SJSA1 (cell line): ENCODE results near the gene RNASEH2A.

DNA sequence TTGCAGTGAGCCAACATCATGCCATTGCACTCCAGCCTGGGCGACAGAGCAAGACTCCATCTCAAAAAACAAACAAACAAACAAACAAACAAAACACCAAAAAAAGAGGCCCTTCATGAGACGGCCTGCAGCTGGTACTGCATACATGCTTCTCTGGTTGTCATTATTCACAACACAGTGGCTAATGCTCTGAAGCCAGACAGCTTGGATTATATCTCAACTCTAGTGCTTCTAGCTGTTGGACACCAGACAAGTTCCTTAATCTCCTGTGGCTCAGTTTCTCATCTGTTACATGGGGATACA, 3.3 kb upstream of the JUNB start:
- RAMPAGE, long total RNA = no peak

GRCh38 chr19:12789774-12790637, 1.3 kb upstream of the JUNB start:
- RAMPAGE, long total RNA = no peak

GRCh38 chr19:12806324-12807261, at the start of gene RNASEH2A:
RNASEH2A (plus strand) TSS chr19:12806584.
- RAMPAGE, long total RNA = start-site peak on the plus strand at chr19:12806563-12806649, 158 and 16 reads in 2 replicates

- RAMPAGE, long total RNA = no peak
Observed at GRCh38 chr19:12840233-12841052, 2.1 kb downstream of the MAST1 start.

DNA sequence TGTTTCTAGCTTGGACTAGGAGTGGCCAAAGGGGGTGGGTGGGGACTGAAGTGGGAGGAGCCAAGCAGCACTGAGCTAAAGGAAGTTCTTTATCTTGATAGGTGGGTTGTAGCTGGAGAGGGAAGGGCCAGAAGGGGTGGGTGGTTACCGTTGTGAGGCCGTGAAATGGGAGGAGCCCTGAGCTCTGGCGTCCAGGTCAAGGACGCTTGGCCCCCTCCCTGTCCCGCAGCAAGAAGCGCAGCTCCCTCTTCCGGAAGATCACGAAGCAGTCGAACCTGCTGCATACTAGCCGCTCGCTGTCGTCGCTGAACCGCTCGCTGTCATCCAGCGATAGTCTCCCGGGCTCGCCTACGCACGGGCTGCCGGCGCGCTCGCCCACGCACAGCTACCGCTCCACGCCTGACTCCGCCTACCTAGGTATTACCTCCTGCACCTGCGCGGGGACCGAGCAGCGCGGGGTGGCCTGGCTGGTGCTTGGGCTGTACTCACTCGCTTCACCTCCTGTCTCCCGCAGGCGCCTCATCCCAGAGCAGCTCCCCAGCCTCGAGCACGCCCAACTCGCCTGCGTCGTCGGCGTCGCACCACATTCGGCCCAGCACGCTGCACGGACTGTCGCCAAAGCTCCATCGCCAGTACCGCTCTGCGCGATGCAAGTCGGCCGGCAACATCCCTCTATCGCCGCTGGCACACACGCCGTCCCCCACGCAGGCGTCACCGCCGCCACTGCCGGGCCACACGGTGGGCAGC, 8.0 kb downstream of the DNASE2 start:
- RAMPAGE, long total RNA = no peak

GRCh38 chr19:12897586-12897937, 6.6 kb downstream of the GCDH start:
- RAMPAGE, long total RNA = no peak

DNA sequence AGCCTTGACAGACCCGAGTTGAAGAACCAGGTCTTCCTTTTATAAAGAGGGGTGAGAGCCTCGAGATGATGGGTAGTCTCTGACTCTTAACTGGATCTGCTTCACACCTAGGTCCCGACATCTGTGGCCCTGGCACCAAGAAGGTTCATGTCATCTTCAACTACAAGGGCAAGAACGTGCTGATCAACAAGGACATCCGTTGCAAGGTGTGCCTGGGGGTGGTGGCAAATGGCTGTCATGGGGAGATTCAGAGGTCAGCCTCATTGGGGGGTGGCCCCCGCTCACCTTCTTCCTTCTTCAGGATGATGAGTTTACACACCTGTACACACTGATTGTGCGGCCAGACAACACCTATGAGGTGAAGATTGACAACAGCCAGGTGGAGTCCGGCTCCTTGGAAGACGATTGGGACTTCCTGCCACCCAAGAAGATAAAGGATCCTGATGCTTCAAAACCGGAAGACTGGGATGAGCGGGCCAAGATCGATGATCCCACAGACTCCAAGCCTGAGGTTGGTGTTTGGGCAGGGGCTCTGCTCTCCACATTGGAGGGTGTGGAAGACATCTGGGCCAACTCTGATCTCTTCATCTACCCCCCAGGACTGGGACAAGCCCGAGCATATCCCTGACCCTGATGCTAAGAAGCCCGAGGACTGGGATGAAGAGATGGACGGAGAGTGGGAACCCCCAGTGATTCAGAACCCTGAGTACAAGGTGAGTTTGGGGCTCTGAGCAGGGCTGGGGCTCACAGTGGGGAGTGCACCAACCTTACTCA, 1.7 kb downstream of the CALR start:
- RAMPAGE, long total RNA = no peak

GRCh38 chr19:12975035-12975337, 5.6 kb downstream of the DAND5 start:
- RAMPAGE, long total RNA = no peak

GRCh38 chr19:12985680-12986268, 9.5 kb upstream of the NFIX start:
- RAMPAGE, long total RNA = no peak

- RAMPAGE, long total RNA = no peak
Observed at GRCh38 chr19:13034668-13034878, 39.3 kb downstream of the NFIX start.

GRCh38 chr19:13043783-13044413, 48.6 kb downstream of the NFIX start:
- RAMPAGE, long total RNA = no peak

- RAMPAGE, long total RNA = no peak
Observed at GRCh38 chr19:13052733-13053583, 49.7 kb downstream of the LYL1 start.

- RAMPAGE, long total RNA = no peak
Observed at GRCh38 chr19:13118661-13119362, 748 bp downstream of the NACC1 start.

GRCh38 chr19:13150996-13151876, 1.0 kb downstream of the IER2 start:
- RAMPAGE, long total RNA = no peak

DNA sequence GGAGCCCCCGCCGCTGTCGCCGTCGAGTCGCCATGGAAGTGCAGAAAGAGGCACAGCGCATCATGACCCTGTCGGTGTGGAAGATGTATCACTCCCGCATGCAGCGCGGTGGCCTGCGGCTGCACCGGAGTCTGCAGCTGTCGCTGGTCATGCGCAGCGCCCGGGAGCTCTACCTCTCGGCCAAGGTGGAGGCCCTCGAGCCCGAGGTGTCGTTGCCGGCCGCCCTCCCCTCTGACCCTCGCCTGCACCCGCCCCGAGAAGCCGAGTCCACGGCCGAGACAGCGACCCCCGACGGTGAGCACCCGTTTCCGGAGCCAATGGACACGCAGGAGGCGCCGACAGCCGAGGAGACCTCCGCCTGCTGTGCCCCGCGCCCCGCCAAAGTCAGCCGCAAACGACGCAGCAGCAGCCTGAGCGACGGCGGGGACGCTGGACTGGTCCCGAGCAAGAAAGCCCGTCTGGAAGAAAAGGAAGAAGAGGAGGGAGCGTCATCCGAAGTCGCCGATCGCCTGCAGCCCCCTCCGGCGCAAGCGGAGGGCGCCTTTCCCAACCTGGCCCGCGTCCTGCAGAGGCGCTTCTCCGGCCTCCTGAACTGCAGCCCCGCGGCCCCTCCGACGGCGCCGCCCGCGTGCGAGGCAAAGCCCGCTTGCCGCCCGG, 3.1 kb downstream of the IER2 start:
- RAMPAGE, long total RNA = no peak

DNA sequence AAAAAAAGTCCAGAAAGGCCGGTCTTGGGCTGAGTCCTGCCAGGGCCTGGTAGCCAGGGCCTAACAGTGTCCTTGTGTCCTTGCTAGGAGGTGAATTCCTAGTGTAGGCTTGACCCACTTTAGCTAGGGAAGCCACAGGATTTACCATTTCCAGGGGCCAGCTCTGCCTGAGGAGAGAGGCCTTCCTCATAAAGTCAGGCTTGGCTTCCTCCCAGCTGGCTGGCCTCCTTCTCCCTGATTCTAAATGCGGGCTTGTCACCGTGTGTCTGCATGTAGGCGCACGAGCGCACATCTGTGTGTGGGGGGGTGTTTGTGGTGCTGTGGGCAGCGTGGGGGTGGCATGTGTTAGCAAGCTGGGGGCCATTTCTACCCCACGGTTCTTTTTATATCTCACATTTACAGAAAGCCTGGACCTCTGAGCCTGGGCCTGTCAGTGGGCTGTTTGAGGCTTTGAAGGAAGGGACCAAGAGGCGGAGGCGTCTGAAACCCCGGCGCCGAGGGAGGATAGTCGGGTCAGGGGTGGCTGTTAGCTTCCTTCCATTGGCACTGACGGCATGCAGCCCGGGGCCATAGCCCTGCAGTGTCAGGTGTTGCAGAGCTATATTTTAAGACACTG, 31.7 kb downstream of the IER2 start:
- RAMPAGE, long total RNA = no peak

DNA sequence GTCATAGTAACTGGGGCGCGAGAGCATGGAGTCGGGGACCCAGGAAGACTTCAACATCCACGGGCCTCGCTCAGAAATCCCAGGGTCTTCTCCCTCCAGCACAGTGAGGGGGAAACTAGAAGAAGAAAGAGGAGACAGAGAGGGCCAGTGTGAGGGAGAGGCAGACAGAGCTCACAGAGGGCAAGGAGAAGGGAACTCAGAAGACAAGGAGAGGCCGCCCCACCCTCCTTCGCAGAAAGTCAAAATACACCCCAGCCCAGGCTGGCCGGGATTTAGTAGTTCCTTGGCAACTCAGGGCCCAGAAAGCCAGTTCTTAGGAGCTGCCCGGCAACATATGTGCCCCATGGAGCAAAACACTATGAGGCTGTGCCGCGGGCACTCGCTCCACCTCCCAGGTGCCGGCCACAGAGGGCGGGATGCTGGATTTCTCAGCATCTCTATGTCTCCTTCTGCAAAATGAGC, 93.7 kb upstream of the CACNA1A start:
- RAMPAGE, long total RNA = no peak

GRCh38 chr19:13774945-13775268, 651 bp downstream of the C19orf53 start:
- RAMPAGE, long total RNA = no peak

DNA sequence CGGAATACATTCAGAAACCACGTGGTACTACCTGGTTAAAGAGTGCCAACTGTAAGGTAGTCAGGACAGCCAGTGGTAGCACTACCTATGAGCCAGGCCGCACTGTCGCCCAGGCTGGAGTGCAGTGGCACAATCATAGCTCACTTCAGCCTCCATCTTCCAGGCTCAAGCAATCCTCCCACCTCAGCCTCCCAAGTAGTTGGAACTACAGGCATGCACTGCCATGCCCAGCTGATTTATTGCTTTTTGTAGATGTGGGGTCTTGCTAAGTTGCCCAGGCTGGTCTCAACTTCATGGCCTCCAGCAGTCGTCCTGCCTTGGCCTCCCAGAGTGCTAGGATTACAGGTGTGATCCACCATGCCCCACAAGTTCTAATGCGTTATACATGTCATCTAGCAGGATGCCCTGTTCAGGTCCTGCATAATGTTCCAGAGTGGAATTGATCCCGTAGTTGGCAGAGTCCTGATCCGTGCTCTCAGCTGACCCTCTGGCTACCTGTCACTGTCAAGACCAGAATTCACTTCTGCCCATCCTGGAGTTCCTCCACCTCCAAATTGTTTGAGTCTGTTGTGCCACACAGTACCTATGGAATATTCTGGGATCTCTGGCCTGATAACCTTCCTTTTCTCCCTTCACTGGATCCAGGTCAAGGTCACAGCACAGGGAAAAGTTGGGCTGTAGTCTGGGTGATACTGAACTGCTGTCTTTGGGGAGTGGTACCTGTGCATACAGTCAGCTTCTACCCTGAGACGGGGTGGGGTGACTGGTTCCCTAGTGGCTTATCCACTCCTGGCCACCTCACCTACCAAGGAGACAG, 4.7 kb downstream of the C19orf53 start:
- RAMPAGE, long total RNA = no peak

GRCh38 chr19:13794853-13795212, 410 bp upstream of the ZSWIM4 start:
- RAMPAGE, long total RNA = no peak